Epithelial cell of esophagus (primary cell): Measurements from ENCODE around the genes IL15 and GAB1.

- RRBS: no CpG with 5 or more reads among the region's 5 CpGs
These were observed 233.0 kb downstream of the MAML3 start for GRCh38 chr4:139920903-139921381.

DNA sequence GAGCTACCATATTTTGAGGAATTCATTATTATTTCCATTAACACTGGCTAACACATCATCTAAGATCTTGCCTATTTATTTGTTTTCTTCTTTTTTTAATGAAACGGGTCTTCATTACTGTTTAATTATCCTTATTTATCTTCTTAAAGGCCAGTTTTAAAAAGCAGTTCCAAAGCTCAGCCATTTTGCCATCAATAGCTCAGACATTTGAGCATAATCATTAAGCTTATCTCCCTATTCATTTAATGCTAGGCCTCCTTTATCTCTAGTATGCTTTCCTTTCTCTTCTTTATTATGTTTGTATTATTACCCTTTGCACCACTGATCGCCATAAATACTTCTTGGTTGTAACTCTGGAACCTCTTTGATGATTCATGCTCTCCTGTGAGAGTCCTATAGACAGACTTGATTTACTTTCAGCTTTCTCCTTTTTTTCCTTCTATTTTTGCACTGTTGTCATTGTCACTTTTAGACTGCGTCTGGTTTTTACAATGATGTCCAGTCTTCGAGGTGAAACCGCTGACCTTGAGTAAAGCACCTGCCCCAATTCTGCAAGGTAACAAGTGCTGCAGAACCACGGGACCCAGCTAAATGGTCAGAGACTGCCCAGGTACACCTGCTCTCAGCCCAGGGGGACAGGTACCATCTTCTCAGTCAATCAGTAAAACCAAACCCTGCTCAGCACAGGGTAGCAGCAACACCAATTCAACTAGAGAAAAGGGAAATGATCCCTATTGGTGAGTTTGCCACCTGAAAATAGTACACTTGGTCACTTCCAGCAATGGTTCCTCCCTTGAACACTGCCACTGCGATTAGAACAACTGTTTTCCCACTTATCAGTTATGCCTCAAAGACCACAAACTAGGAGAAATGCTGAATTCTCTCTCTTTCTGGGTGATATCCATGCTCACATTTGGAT lies 125.2 kb downstream of the MAML3 start:
- RRBS: no CpG with 5 or more reads among the region's 7 CpGs

- RRBS: 0% methylated on average over 1 of the region's 12 CpGs
These were observed 60.0 kb downstream of the MAML3 start for GRCh38 chr4:140093735-140094609.

GRCh38 chr4:140108154-140108801 lies 45.7 kb downstream of the MAML3 start:
- RRBS: no CpG with 5 or more reads among the region's 5 CpGs

DNA sequence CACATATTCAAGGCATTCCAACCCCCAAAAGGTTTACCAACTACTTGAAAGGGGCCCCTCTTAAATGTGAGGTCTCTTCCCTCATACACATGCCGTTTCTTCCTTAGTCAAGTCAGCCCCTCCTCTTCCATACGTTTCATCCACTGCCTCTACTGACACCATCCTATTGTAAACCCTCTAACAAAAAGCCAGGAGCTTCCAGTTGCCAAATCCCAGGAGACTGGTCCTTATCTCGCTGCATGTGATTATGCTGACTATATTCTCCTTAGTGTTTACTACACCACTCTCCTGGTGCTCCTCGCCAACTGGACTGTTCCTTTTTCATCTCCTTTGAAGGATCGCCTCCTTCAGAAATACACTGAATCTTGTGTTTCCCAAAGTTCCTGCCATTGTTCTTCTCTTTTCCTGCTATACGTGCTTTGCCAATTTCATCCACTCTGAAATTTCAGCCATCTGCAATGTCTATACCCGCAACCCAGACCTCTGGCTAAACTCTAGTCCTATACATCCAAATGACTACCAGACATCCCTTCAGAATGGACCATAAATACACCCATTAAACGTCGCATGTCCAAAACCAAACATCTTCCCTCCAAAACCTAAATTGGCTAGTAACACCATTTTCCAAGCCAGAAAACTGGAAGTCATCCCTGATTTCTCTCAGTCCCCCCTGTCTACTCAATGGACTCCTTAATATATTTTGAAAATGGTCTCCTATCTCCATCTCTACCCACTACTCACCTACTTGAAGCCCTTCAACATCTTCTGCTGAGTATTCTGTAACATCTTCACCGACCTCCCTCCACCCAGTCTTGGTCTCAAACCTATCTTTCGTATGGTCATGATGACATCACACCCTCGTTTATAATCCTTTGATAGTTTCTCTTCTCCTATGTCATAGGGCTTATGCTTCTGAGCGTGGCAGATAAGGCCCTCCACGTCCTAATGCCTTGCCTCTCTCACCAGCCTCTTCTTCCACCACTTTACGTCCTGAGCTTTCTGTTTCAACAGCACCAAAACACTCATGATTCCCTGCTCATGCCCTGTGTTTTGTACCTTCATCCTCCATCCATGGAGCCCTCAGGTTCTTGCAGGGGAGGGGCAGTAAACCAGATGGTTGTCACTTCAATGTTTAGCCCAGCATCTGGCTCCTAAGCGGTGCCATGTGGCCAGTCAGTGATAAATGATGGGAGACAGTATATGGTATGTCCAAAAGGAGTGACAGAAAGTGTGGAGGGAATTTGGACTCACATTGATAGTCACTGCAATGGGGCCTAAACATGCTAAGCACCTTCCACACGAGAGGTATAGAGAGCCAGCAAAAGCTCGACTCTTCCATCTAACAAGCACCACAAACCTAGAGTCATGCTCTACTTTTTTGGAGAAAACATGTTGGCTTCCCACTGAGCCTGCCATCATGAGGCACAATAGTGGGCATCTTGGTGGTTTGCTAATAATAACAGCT lies 27.3 kb downstream of the MAML3 start:
- RRBS: no CpG with 5 or more reads among the region's 18 CpGs

- RRBS: no CpG with 5 or more reads among the region's 3 CpGs
These were observed 22.2 kb downstream of the MAML3 start for GRCh38 chr4:140131702-140132199.

- RRBS: 2% methylated on average over 24 of the region's 38 CpGs
These were observed 2.6 kb downstream of the MAML3 start for GRCh38 chr4:140151432-140151722.

DNA sequence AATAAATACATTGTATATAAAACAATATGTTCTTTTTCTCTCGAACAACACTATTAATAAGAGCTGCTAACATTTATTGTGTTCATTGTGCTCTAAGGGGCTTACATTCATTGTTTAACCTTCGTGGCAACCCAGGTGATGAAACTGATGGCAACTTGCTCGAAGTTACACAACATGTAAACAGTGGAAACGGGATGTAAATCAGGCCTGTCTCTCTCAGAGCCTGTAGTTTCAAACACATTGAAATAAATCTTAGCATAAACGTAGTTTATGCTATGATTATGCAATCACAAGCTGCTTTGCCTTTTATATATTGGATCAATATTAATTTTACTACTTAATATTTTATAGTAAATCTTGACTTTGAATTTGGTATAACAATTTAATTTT lies 631 bp upstream of the CLGN start:
- RRBS: no CpG with 5 or more reads among the region's 5 CpGs

DNA sequence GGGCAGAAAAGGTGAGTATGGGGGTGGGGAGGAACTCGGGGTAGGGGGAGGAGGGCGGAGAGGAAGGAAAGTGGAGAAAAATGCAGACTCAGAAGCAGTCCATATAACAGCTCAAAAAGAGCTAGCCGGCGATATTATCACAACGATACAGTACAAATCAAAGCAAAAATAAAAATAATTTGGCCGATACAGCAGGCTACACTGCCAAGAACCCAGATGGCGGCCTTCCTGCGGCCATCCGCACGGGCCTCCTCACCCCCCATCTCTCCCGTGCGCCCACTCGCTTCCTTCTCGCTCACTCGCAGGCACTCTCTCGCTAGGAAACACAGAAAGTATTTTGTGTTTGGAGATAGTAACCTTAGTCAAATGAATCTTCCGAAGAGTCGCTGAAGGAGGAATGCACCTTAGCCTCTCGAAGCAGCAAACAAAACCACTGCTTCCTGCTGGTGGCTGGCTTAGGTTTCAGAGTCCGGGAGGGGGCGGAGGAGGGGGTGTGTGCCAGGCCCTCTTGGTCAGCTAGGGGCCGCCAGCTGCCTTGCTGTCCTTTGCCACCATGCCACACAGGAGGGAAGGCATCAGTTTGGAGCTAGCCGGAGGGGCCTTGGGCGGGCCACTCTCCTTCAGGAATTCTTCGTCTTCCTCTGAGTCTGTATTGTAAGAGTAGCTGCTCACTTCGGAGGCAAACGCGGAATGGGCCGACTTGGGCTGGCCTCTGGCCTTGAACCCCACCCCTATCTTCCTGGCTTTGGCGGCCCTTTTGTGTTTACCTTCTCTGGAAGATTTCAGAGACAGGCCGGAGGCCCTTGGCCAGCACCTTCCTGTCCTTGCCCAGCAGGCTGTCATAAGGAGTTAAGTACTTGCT lies 73.1 kb upstream of the UCP1 start:
- RRBS: no CpG with 5 or more reads among the region's 31 CpGs

GRCh38 chr4:140755368-140755542 lies 930 bp downstream of the TBC1D9 start:
- RRBS: no CpG with 5 or more reads among the region's 3 CpGs

DNA sequence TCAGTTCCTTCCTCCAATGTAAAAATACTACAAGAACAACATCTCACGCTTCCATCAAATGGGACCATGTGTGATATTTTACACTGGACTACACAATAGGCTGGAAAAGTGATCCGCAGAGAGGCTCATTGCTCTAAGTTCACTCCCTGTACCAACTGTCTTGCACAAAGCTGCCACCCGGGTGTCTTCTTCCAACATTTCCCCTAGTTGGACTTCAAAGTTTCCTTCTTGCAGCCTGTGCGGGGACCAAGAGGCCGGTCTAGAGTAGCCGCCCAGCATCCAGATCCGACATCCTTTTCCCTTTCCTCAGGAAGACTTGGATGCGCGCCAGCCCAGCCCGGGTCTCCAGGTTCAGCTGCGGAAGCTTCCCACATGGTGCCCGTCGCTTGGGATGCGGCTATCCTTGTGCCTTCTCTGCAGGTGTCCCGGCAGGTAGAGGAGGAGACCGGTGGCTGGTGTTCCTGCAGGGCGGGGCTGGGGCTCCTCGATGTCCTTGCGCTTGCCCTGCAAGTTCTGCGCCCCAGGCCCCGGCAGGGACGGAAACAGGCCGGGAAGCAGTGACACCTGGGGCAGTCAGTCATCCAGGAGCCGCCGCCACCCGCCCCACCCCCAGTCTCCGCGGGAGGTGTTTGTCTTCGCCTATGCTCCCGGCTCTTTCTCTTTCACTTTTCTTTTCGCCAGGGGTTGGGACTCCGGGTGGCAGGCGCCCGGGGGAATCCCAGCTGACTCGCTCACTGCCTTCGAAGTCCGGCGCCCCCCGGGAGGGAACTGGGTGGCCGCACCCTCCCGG lies at the start of gene IL15:
IL15 (plus strand) TSS at position 671 of the 790 bp plus-strand sequence.
- RRBS: 2% methylated on average over 22 of the region's 41 CpGs

DNA sequence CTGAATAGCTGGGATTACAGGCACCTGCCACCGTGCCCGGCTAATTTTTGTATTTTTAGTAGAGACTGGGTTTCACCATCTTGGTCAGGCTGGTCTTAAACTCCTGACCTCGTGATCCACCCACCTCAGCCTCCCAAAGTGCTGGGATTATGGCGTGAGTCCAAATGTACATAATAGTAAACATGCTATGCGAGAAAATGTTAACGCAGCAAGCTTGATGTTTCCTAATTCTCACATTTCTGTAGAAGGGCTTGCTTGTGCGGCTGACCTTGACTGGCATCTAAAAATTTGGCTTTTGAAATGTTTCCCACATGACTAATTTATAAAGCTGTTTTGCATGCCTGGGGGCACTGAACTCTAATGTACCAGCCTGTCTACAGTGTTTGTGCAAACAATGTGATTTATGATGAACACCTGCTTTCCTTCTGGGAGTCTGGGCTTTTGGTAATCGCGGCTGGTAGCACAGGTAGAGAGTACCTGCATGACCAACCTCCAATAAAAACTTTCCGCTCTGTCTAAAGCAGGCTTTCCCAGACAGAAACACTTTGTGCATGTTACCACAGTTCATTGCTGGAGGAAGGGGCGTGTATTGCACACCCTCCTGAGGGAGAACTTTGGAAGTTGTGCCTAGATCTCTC lies 216.9 kb downstream of the IL15 start:
- RRBS: no CpG with 5 or more reads among the region's 11 CpGs

- RRBS: no CpG with 5 or more reads among the region's 5 CpGs
These were observed 285.6 kb downstream of the INPP4B start for GRCh38 chr4:142560463-142560905.

DNA sequence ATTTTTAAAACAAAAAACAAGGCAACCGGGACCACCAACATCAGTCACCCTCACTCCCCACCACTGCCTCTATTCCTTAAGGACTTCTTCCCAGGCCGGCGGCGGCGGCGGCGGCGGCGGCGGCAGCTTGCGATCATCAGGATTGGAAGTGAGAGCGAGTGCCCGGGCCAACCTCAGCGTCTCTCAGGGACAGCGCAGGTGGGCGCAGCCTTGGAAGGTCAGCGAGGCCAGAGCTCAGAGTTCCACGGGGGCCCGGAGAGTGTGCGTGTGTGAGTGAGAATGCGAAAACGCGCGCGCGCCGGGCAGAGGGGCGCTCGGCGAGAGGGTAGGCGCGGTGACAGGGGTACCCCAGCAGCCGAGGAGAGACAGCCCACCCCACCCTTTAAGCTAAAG lies 472 bp downstream of the INPP4B start:
- RRBS: 3% methylated on average over 12 of the region's 33 CpGs

- RRBS: no CpG with 5 or more reads among the region's 18 CpGs
These were observed 963 bp upstream of the INPP4B start for GRCh38 chr4:142847089-142847439.

GRCh38 chr4:142961841-142962313 lies 115.8 kb upstream of the INPP4B start:
- RRBS: no CpG with 5 or more reads among the region's 1 CpG

- RRBS: 2% methylated on average over 34 of the region's 85 CpGs
These were observed at the start of gene GAB1 for GRCh38 chr4:143336721-143337516. GAB1 (plus strand) TSS chr4:143336876.

- RRBS: no CpG with 5 or more reads among the region's 3 CpGs
These were observed 8.1 kb downstream of the GAB1 start for GRCh38 chr4:143344834-143345194.

DNA sequence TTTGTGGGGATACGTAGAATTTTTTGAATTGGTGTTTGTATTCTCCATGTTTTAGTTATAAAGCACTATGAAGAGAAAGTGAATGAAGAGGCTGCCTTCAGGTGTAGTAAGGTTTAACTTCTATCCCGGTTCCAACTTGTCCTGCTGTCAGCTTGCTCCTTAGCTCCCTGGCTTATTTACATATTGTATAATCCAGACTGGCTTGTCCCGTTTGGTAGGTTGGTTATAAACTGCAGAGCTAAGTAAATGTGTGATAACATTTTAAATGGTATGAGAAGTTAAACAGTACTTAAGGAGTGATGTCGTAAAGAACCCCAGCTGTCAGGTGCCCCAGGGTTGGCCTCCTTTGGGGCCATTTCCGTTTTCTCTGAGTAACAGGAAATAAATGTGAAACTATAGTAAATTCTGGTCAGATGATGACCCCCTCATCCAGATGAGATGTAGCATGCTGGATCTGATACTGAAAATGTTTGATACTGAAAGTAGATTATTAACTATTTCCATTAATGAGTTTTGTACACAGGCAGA lies 22.2 kb downstream of the GAB1 start:
- RRBS: no CpG with 5 or more reads among the region's 5 CpGs

- RRBS: no CpG with 5 or more reads among the region's 2 CpGs
These were observed 22.6 kb downstream of the GAB1 start for GRCh38 chr4:143359358-143359531.